Testis (tissue), 5 donors: ENCODE results near the genes ZNF343, PTPRA and ATRN.

GRCh38 chr20:2114373-2114899 lies 12.8 kb downstream of the STK35 start:
- PRO-cap, 3 experiments = no peak in any of the 3 experiments
- RAMPAGE, long total RNA, 2 experiments = no peak in any of the 2 experiments
- RRBS = no CpG with 5 or more reads among the region's 2 CpGs

- PRO-cap, 3 experiments = no peak in any of the 3 experiments
- RAMPAGE, long total RNA, 2 experiments = no peak in any of the 2 experiments
- RRBS = no CpG with 5 or more reads among the region's 5 CpGs
These were observed 77.6 kb upstream of the TGM3 start for GRCh38 chr20:2218075-2218657.

GRCh38 chr20:2255491-2256319 lies 40.1 kb upstream of the TGM3 start:
- PRO-cap, 3 experiments = peak in 1 of 3 experiments; most common plus-strand start chr20:2255958 (in 1); most common minus-strand start chr20:2255636 (in 1)
- RAMPAGE, long total RNA, 2 experiments = no peak in any of the 2 experiments
- RRBS = no CpG with 5 or more reads among the region's 10 CpGs

DNA sequence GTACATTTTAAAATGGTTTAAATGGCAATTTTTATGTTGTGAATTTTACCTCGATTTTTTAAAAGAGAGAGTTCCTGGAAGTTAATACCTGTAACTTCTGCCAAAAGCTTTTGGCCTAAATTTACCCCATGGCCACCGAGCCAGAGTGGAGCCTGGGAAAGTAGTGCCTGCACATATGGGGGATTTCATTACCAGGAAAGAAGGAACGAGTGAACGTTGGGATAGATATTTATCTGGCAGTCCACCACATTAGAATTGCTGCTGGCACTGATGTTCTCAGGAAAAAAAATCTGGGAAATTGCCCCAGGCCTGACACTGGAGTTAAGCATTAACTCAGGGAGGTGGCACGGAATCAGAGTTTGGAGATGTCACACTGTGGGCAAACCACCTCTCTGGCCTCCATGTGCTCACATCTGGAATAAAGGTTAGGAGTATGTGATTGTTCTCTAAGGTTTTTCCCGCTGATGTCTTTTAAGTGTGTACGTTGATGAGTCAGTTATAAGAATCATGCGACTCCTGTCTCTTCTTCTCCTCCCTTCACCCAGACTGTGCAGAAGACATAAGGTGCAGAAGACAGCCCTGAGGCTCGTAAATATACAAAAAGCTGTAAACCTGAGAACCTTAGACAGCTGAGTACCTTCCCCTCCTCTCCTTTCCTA lies 7.8 kb downstream of the TGM3 start:
- PRO-cap, 3 experiments = no peak in any of the 3 experiments
- RAMPAGE, long total RNA, 2 experiments = no peak in any of the 2 experiments
- RRBS = no CpG with 5 or more reads among the region's 9 CpGs

GRCh38 chr20:2458197-2458493 lies 12.4 kb downstream of the SNRPB start:
- PRO-cap, 3 experiments = no peak in any of the 3 experiments
- RAMPAGE, long total RNA, 2 experiments = no peak in any of the 2 experiments
- RRBS = no CpG with 5 or more reads among the region's 1 CpG

GRCh38 chr20:2463304-2464469 lies 6.9 kb downstream of the SNRPB start:
- PRO-cap, 3 experiments = no peak in any of the 3 experiments
- RAMPAGE, long total RNA, 2 experiments = no peak in any of the 2 experiments
- RRBS = no CpG with 5 or more reads among the region's 11 CpGs

- PRO-cap, 3 experiments = peak in 3 of 3 experiments; most common plus-strand start chr20:2509213 (in 3); most common minus-strand start chr20:2508711 (in 3)
- RAMPAGE, long total RNA, 2 experiments = start-site peak on the minus strand in 2 of 2 experiments, at chr20:2508865-2509173 at its widest, 22 to 98 reads per replicate
- RRBS = 1% methylated on average over 5 of the region's 58 CpGs
These were observed at the start of gene ZNF343 for GRCh38 chr20:2508544-2509406. ZNF343 (minus strand) TSS chr20:2508915.

DNA sequence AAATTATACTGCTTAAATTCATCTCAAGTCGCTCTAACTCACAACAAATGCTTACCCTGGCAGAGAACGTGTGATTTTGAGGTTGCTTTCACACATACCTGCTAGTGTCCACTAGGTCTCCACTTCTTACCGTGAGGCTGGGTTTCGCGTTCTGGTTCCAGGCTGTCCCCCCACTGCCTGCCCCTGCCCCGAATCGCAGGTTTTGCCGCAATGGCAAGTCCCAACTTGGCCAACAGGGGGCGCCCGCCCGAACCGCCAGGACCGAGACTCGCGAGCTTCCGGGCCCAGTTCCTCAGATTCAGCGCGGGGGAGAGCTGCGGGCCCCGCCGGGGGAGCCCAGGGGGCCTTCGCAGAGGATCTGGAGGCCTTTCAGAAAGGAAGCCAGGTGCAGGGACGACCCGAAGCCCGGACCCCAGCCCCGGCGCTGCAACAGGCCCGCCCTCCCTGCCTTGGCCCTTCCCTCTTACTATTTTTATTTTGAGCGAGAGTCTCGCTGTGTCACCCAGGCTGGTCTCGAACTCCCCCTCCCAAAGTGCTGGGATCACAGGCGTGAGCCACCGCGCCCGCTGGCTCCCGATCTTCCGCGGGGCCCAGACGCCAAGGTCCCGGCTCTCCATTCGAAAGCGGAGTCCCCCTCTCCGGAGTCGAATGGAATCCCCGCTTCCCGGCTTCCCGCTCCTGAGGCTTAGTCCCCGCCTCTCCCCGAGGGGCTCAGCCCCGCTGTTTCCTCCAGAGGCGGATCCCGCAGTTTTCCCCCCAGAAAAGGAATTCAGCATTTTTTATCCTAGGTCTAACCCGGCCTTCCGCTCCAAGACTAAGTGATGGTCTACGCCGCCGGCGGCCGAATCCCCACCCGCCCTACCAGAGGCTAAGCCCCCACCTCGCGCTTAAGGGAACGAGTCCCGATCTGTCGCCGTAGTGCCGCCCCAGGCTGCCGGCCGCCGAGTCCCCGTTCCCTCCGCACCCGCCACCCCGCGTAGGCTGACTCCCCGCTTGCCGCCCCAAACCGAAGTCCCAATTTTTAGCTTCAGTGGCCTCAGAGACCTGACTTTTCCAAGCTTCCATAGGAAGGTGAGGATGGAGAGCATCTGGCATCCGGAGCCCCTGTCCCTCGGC lies 11.7 kb upstream of the TMC2 start:
- PRO-cap, 3 experiments = peak in 3 of 3 experiments; most common plus-strand start position 295 of the sequence (in 3); most common minus-strand start position 650 of the sequence (in 2)
- RAMPAGE, long total RNA, 2 experiments = no peak in any of the 2 experiments
- RRBS = under 1% methylated on average over 20 of the region's 80 CpGs

GRCh38 chr20:2751870-2752942 lies 48.2 kb downstream of the CPXM1 start:
- PRO-cap, 3 experiments = peak in 1 of 3 experiments; most common minus-strand start chr20:2752304 (in 1)
- RAMPAGE, long total RNA, 2 experiments = no peak in any of the 2 experiments
- RRBS = 2% methylated on average over 88 of the region's 124 CpGs

DNA sequence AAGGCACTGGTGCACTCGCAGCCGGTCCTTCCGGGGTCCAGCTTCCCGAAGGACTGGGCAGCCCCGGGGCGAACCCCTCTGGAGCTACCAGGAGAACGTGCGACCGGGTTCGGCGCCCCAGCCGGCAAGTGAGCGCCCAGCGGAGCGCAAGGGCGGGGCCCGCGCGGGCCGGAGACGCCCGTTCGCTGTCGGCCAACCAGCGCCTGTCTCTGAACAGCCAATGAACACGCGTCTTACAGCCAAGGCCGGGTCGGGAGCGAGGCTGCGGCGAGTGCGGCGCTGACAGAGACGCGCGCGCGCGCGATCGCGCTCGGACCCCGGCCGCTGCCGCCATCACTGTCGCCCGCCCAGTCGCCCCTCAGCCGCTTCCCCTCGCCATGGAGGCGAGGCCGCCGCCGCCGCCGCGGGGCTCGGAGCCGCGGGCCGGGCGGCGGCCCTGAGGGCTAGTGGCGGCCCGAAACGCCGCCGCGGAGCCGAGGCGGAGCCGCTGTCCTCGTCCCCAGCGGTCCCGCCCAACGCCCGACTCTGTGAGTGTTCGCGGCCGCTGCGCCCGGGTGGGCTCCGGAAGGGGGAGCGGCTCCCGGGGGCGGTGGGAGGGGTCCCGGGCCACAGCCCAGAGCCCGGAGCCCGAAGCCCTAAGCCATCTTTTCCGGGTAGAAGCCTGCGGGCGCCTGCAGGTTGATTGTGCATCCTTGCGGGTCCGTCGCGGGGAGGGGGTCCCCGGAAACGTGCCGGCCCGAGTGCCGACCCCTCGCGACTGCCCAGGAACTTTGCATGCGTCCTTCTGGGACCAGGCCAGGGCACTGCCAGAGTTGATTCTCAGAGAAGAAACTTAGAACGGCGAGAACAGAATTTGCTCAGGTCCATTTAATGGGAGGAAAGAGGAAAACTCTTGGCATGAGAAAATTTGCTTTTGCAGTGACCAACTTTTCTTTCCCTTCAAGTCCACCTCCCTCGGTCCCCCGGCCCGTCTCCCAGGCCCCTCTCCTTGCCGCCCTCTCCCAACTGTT lies at the start of gene PTPRA:
Gene PTPRA (plus strand): TSS at position 248 of the 1,010 bp plus-strand sequence.
- PRO-cap, 3 experiments = peak in 3 of 3 experiments; most common plus-strand start position 270 of the sequence (in 3); most common minus-strand start position 130 of the sequence (in 3)
- RAMPAGE, long total RNA, 2 experiments = no peak in any of the 2 experiments
- RRBS = 1% methylated on average over 47 of the region's 112 CpGs

DNA sequence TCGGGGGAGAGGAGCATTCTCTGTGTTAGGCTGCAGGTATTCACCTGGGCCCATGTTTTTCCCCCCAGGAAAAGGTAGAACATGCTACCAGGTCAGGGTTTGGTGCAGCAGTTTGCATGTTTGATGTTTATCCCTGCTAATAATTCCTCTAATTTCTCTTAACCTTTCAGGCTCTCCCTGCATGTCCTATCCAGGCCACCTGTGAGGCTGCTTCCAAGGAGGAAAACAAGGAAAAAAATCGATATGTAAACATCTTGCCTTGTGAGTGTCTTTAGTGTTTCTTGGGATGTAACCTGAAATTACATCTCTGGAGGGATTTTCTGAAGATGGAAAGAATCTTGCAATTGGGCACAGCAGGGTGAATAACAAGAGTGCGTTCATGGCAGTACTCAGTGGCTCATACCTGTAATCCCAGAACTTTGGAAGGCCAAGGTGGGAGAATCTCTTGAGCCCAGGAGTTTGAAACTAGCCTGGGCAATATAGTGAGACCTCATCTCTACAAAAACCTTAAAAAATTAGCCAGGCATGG lies 38.5 kb upstream of the GNRH2 start:
- PRO-cap, 3 experiments = no peak in any of the 3 experiments
- RAMPAGE, long total RNA, 2 experiments = no peak in any of the 2 experiments
- RRBS = no CpG with 5 or more reads among the region's 3 CpGs

GRCh38 chr20:3007230-3008155 lies 35.9 kb upstream of the GNRH2 start:
- PRO-cap, 3 experiments = no peak in any of the 3 experiments
- RAMPAGE, long total RNA, 2 experiments = no peak in any of the 2 experiments
- RRBS = no CpG with 5 or more reads among the region's 6 CpGs

GRCh38 chr20:3032601-3033101 lies 10.8 kb upstream of the GNRH2 start:
- PRO-cap, 3 experiments = no peak in any of the 3 experiments
- RAMPAGE, long total RNA, 2 experiments = no peak in any of the 2 experiments
- RRBS = no CpG with 5 or more reads among the region's 10 CpGs

GRCh38 chr20:3049489-3050029 lies 3.7 kb downstream of the MRPS26 start:
- PRO-cap, 3 experiments = no peak in any of the 3 experiments
- RAMPAGE, long total RNA, 2 experiments = no peak in any of the 2 experiments
- RRBS = no CpG with 5 or more reads among the region's 8 CpGs

- PRO-cap, 3 experiments = no peak in any of the 3 experiments
- RAMPAGE, long total RNA, 2 experiments = no peak in any of the 2 experiments
- RRBS = no CpG with 5 or more reads among the region's 5 CpGs
These were observed 2.3 kb downstream of the FASTKD5 start for GRCh38 chr20:3157247-3157882.

- PRO-cap, 3 experiments = no peak in any of the 3 experiments
- RAMPAGE, long total RNA, 2 experiments = no peak in any of the 2 experiments
- RRBS = no CpG with 5 or more reads among the region's 11 CpGs
These were observed 13.5 kb downstream of the ITPA start for GRCh38 chr20:3222815-3223225.

- PRO-cap, 3 experiments = no peak in any of the 3 experiments
- RAMPAGE, long total RNA, 2 experiments = no peak in any of the 2 experiments
- RRBS = 88% methylated on average over 1 of the region's 5 CpGs
These were observed 13.9 kb downstream of the ITPA start for GRCh38 chr20:3223286-3223485.

DNA sequence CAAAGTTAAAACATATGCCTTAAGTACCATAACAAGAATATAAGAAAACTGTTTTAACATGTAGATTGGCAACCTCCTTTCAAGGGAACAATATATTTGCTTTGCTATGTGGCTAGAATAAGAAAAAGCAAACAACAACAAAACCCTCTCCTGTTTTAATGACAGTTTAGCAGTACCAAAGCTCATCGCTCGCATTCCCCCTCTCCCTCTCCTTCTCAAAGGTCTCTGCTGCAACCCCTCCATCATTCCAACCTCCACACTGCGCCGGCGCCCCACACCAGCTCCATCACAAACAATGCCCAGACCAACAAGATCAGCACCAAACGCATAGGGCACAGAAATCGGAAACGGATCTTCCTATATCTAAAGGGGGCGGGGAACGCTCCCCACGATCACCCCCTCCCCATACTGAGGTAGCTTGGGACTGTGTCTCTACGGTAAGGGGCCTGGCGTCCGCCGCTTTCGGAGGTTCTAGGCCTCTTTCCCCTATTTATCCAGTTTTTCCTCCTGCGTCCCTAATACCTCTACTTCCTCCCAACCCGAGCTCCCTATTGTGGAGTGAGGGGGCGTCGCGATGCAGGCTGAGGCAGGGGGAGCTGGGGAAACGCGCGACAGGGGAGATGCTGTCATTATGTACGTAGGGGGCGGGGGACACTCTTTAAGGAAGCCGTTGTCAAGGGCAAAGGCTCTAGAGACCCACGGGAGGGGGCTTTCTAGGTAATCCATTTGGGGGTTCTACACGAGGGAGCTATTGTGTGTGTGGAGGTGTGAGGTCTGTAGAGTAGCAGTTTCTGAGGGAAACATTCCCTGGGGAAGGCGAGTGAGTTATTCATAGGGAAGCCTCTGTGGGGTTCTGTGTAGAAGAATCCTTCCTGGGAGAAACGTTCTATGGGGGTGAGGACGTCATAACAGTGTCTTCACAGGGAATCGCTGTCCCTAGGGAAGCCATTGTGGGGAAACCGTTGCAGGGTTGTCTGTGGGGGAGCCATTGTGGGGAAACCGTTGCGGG lies 895 bp downstream of the DNAAF9 start:
- PRO-cap, 3 experiments = peak in 3 of 3 experiments; most common plus-strand start position 551 of the sequence (in 2); most common minus-strand start position 290 of the sequence (in 1)
- RAMPAGE, long total RNA, 2 experiments = start-site peak on the minus strand in 1 of 2 experiments, centred at position 448 of the sequence, 23 reads per replicate
- RRBS = no CpG with 5 or more reads among the region's 36 CpGs

GRCh38 chr20:3470317-3471801 lies at the start of gene ATRN:
ATRN (plus strand) TSS chr20:3471018.
- PRO-cap, 3 experiments = peak in 3 of 3 experiments; most common plus-strand start chr20:3471039 (in 2); most common minus-strand start chr20:3470913 (in 3)
- RAMPAGE, long total RNA, 2 experiments = start-site peak on the minus strand in 1 of 2 experiments, at chr20:3470885-3470947 at its widest, 12 reads per replicate
- RRBS = under 1% methylated on average over 35 of the region's 130 CpGs

DNA sequence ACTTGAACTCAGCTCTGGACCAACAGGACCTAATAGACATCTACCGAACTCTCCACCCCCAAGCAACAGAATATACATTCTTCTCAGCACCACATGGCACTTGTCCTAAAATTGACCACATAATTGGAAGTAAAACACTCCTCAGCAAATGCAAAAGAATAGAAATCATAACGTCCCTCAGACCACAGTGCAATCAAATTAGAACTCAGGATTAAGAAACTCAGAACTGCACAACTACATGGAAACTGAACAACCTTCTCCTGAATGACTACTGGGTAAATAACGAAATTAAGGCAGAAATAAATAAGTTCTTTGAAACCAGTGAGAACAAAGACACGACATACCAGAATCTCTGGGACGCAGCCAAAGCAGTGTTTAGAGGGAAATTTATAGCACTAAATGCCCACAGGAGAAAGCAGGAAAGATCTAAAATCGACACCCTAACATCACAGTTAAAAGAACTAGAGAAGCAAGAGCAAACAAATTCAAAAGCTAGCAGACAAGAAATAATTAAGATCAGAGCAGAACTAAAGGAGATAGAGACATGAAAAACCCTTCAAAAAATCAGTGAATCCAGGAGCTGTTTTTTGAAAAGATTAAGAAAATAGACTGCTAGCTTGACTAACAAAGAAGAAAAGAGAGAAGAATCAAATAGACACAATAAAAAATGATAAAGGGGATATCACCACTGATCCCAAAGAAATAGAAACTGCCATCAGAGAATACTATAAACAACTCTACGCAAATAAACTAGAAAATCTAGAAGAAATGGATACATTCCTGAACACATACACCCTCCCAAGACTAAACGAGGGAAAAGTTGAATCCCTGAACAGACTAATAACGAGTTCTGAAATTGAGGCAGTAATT lies 54.0 kb downstream of the ATRN start:
- PRO-cap, 3 experiments = no peak in any of the 3 experiments
- RAMPAGE, long total RNA, 2 experiments = no peak in any of the 2 experiments
- RRBS = no CpG with 5 or more reads among the region's 9 CpGs